ENCODE results near the gene CDC25A.

DNA sequence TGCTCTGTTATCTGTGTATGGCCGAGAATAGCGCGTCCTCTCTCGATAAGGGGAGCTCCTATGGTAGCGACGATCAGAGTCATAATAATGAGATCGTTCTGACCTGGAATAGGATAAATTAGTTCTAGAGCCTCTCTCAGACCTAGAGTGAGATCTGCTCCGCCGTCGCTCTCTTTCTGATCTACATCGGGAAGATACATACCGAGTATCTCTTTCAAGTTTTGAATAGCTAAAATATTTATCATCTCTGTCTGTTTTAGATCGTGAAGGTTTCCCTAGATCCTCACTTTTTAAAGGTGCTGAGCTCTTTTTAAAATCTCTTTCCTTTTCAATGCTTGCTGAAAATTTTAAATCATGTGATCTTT is 40.7 kb downstream of the SETD2 start:
- PRO-cap = no peak
- RAMPAGE, long total RNA = no peak

GRCh38 chr3:47379406-47379959 is 1.3 kb upstream of the PTPN23 start:
- PRO-cap = no peak
- RAMPAGE, long total RNA = no peak

GRCh38 chr3:47412403-47413483 is 31.9 kb downstream of the PTPN23 start:
- PRO-cap = no peak
- RAMPAGE, long total RNA = no peak

DNA sequence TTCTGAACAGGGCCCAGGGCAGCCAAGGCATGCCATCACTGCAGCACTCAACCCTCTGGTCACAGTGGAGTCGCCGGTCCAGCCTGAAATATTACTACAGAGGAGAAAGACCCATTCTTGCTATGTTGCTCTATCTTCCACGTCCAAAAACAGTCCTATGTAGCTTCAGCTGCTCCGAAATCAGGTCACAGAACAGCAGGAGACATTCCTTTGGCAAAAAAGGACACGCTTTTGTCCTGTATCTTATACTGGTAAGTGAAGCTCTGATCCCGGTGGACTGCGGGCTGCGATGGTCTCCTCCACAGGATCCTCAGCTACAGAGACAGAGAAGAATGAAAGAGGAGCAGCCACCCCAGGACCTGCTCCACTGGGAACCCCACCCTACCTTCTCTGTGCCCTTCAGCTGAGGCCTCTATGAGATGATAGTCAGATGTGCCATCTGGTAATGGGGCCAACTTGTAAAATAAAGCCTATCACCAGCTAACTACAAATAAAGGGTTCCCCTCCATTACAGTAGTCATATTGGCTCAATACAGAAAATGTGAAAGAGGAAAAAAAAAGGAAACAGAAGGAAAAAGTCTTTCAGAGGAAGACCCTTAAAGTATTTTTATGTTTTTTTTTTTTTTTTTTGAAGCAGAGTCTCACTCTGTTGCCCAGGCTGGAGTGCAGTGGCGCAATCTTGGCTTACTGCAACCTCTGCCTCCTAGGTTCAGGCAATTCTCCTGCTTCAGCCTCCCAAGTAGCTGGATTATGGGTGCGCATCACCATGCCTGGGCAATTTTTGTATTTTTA is 17.4 kb downstream of the ELP6 start:
- PRO-cap = no peak
- RAMPAGE, long total RNA = no peak

DNA sequence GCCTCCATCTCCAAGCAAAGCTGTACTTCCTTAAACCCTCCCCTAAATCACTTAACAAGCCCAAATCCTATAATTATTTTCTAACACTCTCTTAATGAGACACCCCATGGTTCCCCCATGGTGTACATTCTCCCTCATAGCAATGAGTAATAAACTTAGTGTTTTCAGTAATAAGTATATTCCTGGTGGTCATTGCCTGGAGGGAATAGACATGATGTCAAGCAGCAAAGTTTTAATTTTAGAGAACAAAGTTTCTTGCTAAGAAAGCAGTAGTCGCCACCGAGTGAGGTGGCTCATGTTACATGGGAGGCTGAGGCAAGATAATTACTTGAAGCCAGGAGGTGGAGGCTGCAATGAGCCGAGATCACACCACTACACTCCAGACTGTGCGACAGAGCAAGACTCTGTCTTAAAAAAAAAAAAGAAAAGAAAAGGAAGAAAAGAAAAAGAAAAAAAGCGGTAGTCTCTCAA is 2.3 kb upstream of the ELP6 start:
- PRO-cap = no peak
- RAMPAGE, long total RNA = no peak

DNA sequence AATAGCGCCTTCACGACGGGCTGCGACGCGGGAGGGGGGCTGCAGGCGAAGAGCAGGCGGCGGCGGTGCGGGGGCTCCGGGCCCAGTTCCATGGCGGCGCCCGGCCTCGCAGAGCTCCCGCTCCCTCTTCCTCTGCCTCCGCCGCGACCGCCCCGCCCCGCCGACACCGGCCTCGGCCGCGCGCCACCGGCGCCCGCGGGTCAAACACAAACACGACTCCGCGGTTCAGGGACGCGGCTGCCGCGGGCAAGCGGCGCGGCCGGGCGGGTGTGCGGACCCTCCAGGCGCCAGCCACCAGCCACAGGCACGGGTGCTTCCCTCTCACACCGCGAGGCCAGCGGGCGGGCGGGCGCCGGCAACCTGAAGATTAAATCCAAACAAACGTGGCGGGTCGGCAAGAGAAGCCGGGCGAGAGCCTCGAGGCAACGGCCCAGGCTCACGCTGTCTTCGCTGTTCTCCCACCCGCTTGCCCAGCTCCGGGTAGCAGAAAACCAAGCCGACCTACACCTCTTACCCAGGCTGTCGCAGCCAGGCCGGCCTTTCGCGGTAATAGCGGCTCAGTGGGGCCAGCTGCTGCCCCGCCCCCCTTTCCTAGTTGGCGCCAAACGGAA is at the start of gene CDC25A:
Gene CDC25A, minus strand, starts transcription at position 562 of the 611 bp plus-strand sequence.
- PRO-cap = bidirectional peak, plus-strand start at position 203 of the sequence, minus-strand start at position 323 of the sequence; bidirectional peak, plus-strand start outside the sequence, minus-strand start at position 524 of the sequence
- RAMPAGE, long total RNA = no peak

DNA sequence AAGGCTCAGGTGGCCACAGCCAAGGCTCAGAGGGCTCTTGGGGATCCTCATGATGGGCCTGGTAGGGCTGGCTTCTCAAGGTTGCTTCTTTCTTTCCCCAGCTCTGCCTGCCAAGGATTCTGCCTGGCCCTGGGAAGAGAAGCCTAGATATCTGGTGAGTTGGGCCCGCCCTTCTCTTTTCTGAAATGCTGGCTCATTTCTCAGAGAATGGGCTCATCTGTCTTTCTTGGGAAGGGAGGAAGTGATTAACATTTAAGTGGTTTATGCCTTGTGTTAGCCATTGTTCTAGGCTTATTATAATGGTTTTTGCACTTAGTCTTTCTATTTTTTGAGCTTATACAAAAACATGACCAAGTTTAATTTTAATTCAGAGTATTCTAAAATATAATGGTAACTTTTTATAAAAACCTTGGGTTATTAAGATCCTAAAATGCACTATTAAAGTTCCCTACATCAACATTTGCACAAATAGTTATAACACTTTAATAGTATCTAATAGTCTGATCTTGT is 6.7 kb downstream of the ZNF589 start:
- PRO-cap = no peak
- RAMPAGE, long total RNA = no peak

- PRO-cap = no peak
- RAMPAGE, long total RNA = no peak
These were observed 28.4 kb downstream of the ZNF589 start for GRCh38 chr3:48269238-48269698.

- PRO-cap = no peak
- RAMPAGE, long total RNA = no peak
These were observed 3.2 kb downstream of the TREX1 start for GRCh38 chr3:48469173-48469661.

DNA sequence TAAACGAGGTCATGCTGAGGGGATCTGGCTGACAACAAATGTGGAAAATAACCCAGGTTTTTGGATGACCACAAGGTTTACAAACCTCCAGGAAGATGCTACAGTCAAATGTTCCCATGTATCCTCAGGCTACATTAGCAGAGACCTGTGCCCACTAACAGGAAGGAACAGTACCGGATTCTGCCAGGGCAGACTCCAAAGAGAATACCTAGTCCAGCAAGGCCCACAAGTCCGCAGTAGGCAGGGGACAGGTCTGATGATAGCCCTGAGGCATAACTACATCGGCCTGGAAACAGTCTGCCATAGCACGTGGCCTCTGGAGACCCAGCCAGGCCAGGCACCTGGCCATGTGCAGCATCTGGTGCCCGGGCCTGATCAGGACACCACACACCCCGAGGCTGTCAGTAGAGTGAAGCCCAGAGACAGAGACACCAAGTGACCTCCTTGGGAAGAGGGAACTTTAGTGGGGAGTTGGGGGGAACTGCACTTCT is 1.4 kb downstream of the SHISA5 start:
- PRO-cap = no peak
- RAMPAGE, long total RNA = no peak

- PRO-cap = no peak
- RAMPAGE, long total RNA = no peak
These were observed 3.0 kb upstream of the COL7A1 start for GRCh38 chr3:48598103-48598616.

DNA sequence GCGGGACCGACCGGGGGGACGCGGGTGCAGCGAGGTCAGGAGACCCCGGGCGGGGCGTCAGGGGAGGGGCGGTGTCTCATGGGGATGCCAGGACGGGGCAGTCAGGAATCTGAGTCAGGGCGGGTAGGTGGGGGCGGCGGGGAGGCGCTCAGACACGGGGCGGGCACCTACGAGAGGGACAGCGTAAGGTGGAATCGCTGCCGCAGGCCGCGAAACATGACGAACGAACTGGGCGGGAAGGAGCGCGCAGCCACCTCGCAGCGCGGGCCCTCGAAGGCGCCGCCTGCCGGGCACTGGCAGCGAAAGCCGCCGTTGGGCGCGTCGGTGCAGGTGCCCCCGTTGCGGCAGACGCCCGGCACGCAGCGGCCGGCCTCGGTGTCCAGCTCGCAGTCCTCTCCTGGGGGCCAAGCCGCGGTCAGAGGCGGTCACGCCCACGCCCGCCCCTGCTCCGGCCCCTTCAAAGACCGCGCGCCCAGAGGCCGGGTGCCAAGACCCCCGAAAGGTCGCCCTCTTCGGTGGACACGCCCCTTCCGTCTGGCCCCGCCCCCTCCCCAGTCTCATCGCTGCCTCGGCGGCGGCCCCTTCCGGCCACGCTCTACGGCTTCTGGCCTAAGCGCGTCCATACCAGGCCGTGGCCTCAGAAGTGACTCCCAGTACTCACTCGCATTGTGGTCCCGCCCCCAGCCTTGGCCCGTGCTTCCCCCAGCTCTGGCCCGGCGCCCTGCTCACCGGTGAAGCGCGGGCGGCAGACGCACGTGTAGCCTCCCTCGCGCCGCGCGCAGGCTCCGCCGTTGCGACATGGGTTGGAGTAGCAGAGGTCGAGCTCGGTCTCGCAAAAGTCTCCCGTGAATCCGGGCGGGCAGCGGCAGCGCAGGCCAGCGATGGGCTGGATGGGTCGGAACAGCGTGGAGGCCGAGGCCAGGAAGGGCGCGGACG is 6.4 kb downstream of the CELSR3 start:
- PRO-cap = bidirectional peak, plus-strand start at position 213 of the sequence, minus-strand start at position 230 of the sequence; bidirectional peak, plus-strand start at position 299 of the sequence, minus-strand start at position 278 of the sequence; bidirectional peak, plus-strand start at position 653 of the sequence, minus-strand start at position 459 of the sequence
- RAMPAGE, long total RNA = no peak

DNA sequence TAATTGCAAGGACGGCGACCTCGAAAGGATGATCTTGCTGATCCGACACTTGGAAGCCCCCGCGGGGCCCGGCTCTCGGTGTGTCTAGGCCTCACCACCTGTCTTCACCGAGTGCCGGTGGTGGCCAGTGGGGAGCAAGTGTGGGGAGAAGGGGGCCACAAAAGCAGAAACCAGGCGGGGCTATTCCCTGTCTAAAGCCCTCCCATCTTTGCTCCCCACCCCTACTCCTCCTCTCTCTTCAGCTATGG is 456 bp upstream of the NCKIPSD start:
- PRO-cap = unidirectional peak, minus-strand start at position 113 of the sequence
- RAMPAGE, long total RNA = no peak

DNA sequence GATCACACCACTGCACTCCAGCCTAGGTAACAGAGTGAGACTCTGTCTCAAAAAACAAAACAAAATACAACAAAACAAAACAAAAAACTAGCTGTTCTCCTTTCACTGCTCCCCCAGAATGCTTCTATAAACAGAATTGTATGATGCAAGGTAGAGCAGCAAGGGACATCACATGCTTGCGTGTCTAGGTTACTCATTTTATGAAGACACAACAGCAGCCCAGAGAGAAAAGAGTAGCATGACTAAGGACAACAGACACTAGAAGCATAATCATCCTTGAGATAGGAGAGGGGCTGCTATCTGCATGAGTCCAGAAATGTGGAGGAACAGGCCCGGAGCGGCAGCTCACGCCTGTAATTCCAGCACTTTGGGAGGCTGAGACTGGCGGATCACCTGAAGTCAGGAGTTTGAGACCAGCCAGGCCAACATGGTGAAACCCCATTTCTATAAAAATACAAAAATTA is 25.2 kb upstream of the IP6K2 start:
- PRO-cap = no peak
- RAMPAGE, long total RNA = no peak

DNA sequence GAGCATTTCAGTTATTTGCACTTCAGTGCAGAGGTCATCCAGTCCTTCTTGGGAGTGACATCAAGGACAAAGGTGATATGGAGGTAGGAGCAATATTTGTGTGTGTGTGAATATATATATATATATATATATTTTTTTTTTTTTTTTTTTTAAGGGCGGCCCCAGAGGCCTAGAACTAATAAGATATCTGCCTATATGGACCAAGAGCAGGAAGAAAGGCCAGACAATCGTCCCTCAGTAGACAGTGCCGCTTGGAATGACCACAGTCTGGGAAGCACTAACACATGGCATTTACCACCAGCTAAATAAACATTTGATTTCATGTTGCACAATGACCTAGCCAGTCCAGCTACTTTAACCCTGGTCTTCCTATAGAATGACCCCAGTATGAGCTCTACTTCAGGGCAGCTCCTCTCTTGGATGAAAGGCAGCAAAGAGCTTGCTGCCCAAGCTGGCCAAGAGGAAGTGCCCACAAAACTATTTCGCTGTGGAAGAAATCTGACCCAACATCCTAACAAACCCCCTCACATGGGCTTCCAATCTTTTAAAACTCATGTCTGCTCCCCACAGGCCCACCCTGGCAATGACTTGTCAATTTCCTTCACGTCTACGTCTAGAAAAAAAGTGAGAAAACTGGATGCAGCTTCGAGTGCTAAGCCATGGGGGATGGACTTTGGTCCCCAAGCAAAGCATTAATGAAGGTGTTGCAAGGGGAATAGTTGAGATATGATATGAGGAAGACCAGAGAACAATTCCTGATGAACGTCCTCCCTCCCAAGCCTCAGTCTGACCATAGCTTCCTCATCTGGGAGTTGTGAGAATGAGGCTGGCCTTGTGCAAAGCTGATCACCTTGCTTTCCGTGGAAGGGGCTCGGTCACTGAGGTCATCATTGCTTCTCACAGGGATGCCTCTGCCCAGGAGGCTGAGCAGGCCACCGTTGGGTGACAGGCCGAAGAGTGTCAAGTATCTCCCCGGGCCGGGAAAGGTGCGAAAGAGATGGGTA is 1.1 kb downstream of the SLC25A20 start:
- PRO-cap = no peak
- RAMPAGE, long total RNA = no peak

- PRO-cap = unidirectional peak, minus-strand start at chr3:48919954
- RAMPAGE, long total RNA = no peak
These were observed 1.1 kb downstream of the ARIH2 start for GRCh38 chr3:48919627-48920289.

DNA sequence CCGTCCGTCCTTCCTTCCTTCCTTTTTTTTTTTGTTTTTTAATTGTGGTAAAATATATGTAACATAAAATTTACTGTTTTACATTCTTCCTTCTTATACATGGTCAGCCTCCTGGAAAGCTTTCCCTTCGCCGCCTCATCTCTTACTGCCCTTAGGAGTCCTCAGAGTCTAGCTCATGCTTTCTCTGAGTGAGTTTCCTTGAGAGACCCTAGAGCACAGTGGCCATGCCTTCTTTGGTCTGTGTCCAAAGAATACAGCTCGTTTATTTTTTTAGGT is 10.6 kb downstream of the ARIH2 start:
- PRO-cap = no peak
- RAMPAGE, long total RNA = no peak

DNA sequence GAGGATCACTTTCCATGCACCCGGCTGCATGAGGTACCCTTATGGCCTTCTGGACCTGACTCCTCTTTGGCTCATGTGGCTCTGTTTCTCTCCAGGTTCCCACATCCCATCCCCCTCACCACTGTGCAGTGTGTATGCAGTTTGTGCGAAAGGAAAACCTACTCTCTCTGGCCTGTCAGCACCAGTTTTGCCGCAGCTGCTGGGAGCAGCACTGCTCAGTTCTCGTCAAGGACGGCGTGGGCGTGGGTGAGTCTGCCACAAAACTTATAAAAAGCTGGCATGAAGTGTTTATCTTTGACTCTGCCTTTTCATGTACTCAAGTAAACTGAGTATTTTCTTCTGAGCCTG is 23.0 kb upstream of the P4HTM start:
- PRO-cap = no peak
- RAMPAGE, long total RNA = no peak

GRCh38 chr3:49023070-49023426 is 1.1 kb downstream of the NDUFAF3 start:
- PRO-cap = no peak
- RAMPAGE, long total RNA = no peak

DNA sequence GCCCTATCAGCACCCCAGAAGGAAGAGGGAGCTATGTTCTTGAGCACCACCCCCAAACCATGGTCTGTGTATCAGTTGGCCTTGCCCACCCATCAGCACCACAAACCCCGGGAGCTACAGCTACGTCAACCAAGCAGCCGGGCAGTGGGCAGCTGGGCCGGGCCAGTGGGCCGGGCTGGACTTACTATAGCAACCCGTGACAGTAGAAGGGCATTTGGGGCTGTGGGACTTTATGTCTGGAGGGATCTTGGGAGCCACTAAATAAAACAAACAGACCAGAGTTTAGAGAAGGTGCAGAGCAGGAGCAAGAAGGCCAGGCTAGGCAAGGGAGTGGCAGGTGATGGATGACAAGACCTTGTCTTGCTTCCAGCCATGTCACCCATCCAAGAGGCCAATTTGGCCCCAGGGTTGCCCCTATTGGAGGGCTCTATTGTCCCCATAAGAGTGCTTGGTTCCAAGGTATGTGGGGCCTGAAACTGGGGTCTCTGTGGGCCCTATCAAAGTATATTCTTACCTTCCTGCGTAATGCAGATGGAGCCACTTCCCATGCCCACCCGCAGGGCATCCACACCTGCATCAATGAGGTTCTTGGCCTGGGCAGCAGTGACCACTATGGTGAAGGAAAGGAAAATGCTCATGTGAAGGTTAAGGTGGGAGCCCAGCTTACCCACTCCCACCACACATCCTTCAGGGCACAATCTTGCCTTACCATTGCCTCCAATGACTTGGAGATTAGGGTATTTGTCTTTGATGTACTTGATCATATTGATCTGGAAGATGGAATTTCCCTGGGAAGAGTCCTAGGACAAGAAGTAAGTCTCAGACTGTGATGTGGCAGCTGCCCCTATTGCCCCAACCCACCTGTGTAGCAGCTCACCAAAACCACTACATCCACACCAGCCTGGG is 3.1 kb downstream of the IMPDH2 start:
- PRO-cap = no peak
- RAMPAGE, long total RNA = no peak